NT2/D1 (cell line): ENCODE data around the gene NUDT5.

DNA sequence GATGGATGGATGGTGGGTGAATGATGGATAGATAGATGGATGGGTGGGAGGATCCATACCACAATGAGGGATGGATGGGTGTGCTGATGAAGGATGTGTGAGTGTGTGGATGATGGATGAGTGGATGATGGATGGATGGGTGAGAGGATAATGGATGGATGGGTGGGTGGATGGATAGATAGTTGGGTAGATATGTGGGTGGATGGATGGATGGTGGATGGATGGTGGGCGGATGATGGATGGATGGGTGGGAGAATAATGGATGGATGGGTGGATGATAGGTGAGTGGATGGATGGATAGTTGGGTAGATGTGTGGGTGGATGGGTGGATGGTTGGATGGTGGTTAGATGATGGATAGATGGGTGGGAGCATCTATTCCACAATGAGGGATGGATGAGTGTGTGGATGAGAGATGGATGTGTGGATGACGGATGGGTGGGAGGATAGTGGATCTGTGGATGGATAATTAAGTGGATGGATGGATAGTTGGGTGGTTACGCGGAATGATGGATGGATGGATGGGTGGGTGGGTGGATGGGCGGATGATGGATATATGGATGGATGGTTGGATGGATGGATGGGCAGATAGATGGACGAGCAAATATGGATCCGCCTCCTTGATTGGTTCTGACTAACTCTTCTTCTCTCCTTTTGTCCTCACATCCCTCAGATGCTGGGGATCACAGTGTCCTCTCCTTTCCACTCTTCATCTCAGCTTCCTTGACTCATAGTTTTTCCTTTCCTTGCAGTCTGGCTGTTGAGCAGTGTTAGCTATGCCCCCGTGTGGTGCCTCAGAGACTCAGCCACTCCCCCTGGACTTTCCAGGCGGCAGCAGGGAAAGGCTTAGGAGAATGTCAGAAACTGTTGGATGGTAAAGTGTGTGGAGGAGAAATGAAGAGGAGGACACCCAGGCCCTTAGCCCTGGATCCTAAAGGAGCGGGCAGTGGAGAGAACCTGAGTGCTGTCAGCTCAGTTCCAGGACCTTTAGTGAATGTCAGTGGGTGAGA is 267.2 kb downstream of the CELF2 start:
- RRBS, 2 experiments, result no CpG with 5 or more reads among the region's 10 CpGs

- RRBS, 2 experiments, result no CpG with 5 or more reads among the region's 14 CpGs
These were observed 282.8 kb downstream of the CELF2 start for GRCh38 chr10:11300455-11300889.

- RRBS, 2 experiments, result no CpG with 5 or more reads among the region's 11 CpGs
These were observed 285.3 kb downstream of the USP6NL start for GRCh38 chr10:11326227-11326557.

DNA sequence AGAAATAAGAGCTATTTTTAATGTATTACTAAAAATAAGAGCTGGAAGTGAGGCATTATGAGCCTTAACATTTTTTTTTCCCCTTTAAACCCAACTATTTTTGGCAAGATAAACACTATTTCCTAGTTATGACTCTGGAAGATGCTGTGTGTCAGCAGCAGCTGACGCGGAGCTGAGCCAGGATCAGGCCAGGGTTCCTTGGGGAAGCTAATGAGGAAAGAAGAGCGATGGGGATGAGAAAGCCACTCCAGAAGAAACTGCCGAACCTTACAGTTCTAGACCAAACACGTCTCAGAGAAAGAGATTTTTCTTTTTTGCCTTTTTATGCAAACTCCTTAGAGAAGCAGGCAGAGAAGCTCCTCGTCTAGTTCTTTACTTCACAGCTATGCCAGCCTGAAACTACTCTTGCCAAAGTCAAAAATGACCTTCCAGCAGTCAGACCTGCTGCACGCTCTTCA is 85.9 kb downstream of the USP6NL start:
- RRBS, 2 experiments, result no CpG with 5 or more reads among the region's 7 CpGs

DNA sequence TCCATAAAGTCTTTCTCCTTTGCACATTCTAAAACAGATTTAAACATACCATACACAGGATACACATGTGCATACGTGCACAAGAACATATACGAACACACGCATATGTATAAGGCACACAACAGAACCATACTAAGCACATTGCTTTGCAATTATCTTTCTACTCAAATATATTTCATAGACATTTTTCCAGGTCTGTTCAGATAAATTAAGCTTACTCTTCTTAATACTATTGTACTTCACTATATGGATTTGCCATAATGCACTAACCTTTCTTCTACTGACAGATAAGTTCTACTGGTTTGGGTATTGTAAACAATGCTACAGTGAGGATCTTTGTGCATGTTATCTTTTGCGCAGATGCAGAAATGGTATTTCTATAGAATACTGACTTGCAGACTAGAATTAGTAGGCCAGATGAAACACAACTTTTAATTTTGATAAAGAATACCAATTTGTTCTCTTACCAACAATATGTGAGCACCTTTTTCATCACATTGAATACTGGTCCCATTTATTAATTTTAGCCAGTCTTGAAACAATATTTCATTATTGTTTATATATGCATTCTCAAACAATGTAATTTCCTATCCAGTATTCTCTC is 50.0 kb downstream of the USP6NL start:
- RRBS, 2 experiments, result no CpG with 5 or more reads among the region's 4 CpGs

- RRBS, 2 experiments, result no CpG with 5 or more reads among the region's 4 CpGs
These were observed 31.8 kb downstream of the USP6NL start for GRCh38 chr10:11579580-11580034.

DNA sequence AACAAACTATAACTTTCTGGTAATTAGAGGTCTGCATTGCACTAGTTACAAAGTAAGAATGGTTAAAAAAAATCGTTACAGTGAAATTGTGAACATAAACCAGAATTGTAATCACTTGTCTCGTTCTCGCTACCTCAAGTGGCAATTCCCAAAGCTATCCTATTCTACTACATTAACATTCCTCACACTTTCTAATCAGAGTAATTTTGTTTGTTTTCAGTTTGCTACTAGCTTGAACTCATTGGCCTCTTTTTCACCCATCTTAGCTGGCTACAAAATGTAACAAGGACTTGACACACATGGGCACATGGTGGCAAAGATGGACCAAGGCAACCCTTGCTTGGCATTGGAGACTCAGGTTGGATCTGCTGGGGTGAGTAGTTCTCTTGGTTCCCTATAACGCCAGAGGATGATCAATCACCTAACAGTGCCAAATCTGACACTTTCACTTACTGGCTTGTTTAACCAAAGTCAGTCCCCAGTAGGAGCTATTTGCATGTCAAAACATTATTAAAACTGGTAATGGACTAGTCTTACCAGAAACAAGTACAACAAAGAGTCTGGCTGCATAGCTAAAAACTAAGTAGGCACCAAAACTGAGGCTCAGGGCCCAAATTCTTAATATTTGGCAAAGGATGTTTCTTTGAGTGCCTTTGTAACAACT is 1.9 kb downstream of the USP6NL start:
- RRBS, 2 experiments, result no CpG with 5 or more reads among the region's 4 CpGs

DNA sequence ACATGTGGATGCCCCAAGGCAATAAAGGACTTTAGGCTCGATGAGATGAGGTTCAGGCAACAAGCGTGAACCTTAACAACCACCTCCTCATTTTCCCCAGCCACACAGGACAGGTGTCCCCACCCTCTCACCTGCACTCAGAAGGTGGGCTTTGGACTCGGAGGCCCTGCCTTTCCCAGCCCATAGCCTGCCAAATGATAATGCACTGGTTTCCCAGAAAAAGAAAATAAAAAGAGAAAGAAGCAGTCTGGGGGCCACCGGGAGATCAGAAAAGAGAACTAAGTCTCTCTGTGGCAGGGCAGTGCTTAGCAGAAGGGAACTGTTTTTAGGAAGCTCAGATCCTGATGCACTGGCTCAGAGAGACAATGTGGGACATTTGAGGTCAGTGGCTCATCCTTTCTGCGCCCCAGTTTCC is 22.2 kb upstream of the ECHDC3 start:
- RRBS, 2 experiments, result no CpG with 5 or more reads among the region's 5 CpGs

- RRBS, 2 experiments, result no CpG with 5 or more reads among the region's 13 CpGs
These were observed 5.0 kb downstream of the ECHDC3 start for GRCh38 chr10:11746915-11747756.

GRCh38 chr10:11758716-11759153 is 16.6 kb downstream of the ECHDC3 start:
- RRBS, 2 experiments, result no CpG with 5 or more reads among the region's 6 CpGs

DNA sequence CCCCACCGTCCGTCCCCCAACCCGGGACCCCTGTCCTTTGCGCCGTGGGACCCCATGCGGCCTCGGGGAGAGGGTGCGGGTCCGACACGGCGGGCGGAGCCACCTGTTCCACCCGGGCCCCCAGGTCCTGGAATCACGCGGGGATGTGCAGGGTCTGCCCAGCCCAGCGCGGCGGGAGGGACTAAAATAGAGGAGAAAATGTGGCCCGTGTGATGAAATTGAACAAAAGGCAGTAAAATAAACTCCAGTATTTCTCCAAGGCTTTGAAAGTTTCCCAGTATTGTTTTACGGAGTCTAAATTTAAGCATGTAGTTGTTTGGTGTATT is 619 bp downstream of the PROSER2 start:
- RRBS, 2 experiments, result under 1 to 2% methylated on average over 8 of the region's 20 CpGs

GRCh38 chr10:11824217-11825464 is 1.5 kb downstream of the PROSER2 start:
- RRBS, 2 experiments, result no CpG with 5 or more reads among the region's 26 CpGs

DNA sequence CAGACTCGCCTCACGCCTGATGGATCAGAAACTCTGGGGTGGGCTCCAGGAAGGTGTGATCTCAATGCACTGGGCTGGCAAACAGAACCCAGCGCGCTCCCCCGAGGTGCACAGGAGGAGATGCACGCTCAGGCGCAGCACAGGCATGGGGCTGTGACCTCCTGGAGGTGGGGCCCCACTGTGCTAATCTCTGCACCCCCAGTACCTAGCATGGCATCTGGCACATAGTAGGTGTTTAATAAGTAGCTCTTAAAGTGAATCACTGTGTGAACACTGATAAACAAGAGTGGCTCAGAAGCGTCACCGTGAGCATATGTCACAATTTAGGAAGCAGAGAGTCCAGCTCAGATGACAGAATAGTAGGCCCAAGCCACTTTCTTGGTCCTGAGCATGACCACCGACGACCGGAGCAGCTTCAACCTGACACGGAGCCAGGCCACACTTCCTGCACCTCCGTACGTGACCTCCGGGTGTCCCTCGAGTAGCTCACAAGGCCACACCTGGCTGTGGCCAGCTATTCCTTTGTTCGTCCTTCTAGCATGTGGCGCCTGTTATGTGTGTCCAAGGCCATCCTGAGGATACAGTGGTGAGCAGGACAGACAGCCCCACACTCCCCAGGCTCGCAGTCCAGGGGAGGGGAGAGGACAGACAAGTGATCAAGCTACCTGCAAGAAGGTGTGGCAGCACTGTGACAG is 58.1 kb downstream of the PROSER2 start:
- RRBS, 2 experiments, result 90 to 92% methylated on average over 5 of the region's 20 CpGs

- RRBS, 2 experiments, result 87% methylated on average over 6 of the region's 17 CpGs; no CpG with 5 or more reads in 1 of the 2 experiments
These were observed 14.3 kb downstream of the NUDT5 start for GRCh38 chr10:12181138-12181952.

- RRBS, 2 experiments, result no CpG with 5 or more reads among the region's 13 CpGs
These were observed 876 bp downstream of the NUDT5 start for GRCh38 chr10:12194916-12195113.

DNA sequence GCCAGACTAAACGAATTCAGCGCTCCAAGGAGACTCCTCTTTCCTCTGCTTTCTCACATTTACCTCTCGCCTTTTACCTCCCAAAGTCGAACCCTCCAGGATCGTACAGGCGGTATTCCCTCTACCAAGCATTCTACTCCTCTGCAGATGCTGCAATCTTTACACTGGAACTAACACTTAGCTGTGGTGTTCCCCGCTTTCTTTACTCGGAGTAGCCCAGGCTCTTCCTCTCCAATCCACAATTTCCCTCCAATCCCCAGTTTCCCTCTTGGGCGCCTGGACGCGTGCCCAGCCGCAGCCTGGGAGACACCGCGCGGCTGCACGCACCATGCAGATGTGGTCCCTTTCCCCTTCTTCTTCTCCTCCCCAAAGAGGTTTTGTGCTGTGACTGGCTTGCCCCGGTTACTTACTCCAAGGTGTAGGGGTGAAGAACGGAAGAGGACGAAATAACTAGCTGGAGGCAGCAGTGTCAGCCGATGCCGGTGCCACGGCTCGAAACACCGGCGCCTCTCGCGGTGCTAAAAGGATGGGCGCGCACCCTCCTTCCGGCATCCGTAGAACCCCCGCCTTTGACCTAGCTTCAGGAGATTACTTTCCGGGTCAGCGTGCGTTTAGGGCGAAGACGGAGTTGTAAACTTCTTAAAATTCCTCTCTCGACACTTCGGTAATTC is at the start of gene NUDT5:
Gene NUDT5 (minus strand): TSS at position 532 of the 671 bp plus-strand sequence.
- RRBS, 2 experiments, result 1 to 2% methylated on average over 11 of the region's 39 CpGs

GRCh38 chr10:12433048-12433382 is 83.7 kb downstream of the CAMK1D start:
- RRBS, 2 experiments, result no CpG with 5 or more reads among the region's 4 CpGs

GRCh38 chr10:12456769-12457139 is 107.4 kb downstream of the CAMK1D start:
- RRBS, 2 experiments, result no CpG with 5 or more reads among the region's 5 CpGs

DNA sequence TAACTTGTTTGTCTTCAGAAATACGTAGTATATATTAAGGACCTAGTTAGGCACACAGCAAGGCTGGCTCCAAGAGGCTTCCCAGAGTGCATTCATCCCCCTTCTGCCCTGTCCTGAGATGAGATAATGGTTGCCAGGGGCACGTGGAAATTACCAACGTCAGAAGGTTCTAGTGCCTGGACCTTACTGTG is 181.8 kb downstream of the CAMK1D start:
- RRBS, 2 experiments, result no CpG with 5 or more reads among the region's 3 CpGs

GRCh38 chr10:12539212-12540194 is 190.2 kb downstream of the CAMK1D start:
- RRBS, 2 experiments, result no CpG with 5 or more reads among the region's 8 CpGs